Measurements from ENCODE around the gene WBP4.

DNA sequence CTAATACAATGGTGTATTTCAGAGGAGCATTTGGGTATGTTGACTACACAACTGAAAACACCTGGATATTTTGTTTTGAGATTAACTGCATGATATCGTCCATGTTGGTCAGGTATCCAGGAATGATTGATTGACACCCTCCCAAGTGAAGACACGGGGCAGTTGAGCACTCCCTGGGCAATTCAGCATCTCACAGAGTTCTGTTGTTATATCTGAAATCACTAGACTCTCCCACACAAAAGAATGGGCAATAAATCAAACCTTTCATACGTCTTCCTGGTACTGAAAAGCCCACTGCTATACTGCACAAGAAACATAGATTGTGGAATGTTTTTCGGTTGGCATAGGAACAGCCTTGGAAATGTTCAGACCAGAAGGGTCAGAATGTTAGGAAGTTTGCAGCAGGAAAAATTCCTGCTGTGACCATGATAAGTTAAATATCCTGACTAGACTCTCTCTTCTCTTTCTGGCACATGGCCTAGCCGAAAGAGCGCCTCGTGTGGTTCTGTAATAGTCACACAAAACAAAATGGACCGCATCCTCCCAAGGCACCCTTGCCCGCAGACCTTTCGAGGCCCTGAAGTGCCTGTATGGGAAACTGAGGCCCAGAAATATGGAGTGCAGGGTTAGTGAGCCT, 427.1 kb downstream of the COG6 start:
- PRO-cap = no peak
- RAMPAGE, long total RNA, 4 experiments = no peak in any of the 4 experiments

DNA sequence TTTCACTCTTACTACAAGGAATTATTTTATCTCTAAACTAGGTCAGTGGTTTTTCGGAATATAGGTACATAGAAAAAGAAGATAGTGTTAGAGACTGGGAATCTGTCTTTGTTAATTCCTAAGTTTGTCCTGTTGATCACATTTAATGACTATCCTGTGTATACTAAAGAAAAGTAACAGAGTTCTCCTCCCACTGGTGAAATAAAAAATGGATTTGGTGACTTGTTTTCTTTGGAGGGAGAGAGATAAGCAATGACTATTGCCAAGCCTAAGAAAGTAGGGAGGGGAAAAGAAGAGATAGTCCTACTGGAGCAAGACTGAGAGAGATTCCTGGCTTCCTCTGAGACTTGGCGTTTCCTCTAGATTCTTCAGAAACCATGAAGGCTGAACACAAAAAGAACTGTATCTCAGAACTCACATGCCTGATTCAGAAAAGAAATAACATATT, 406.6 kb downstream of the FOXO1 start:
- PRO-cap = no peak
- RAMPAGE, long total RNA, 4 experiments = no peak in any of the 4 experiments

- PRO-cap = no peak
- RAMPAGE, long total RNA, 4 experiments = no peak in any of the 4 experiments
These were observed 397.3 kb downstream of the FOXO1 start for GRCh38 chr13:40269052-40269708.

GRCh38 chr13:40343402-40344011, 322.9 kb downstream of the FOXO1 start:
- PRO-cap = no peak
- RAMPAGE, long total RNA, 4 experiments = no peak in any of the 4 experiments

GRCh38 chr13:40402858-40403456, 263.5 kb downstream of the FOXO1 start:
- PRO-cap = no peak
- RAMPAGE, long total RNA, 4 experiments = no peak in any of the 4 experiments

DNA sequence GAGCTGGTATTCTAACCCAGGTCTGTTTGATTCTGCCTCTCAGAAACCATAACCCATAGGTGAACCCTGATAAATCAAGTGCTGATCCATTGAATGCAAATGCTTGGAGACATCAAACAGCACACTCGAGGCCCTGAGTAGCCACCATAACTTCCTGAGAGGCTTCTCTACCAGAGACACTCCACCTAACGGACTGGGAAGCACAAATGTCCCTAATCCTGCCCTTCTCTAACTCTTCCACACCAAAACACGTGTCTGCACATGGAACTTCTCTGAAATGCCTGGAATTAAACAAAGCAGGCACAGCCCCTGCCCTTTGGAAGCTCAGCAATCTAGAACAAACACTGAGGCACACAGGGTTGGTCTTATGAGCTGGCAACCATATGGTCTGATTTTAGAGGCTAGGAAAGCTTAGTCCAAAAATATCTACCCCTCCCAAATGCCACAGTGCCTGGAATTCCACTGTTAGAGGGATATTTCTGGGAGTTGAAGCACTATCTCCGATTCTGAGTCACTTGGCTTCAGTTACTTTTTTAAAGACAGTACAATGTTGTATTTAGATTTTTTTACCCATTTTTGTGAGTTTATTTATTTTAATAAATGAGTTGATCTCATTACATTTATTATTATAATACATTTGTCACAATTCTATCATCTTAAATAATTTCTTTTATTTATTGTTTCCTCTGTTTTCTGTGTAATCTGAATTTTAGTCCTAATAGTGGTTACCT, 189.8 kb downstream of the FOXO1 start:
- PRO-cap = no peak
- RAMPAGE, long total RNA, 4 experiments = no peak in any of the 4 experiments

DNA sequence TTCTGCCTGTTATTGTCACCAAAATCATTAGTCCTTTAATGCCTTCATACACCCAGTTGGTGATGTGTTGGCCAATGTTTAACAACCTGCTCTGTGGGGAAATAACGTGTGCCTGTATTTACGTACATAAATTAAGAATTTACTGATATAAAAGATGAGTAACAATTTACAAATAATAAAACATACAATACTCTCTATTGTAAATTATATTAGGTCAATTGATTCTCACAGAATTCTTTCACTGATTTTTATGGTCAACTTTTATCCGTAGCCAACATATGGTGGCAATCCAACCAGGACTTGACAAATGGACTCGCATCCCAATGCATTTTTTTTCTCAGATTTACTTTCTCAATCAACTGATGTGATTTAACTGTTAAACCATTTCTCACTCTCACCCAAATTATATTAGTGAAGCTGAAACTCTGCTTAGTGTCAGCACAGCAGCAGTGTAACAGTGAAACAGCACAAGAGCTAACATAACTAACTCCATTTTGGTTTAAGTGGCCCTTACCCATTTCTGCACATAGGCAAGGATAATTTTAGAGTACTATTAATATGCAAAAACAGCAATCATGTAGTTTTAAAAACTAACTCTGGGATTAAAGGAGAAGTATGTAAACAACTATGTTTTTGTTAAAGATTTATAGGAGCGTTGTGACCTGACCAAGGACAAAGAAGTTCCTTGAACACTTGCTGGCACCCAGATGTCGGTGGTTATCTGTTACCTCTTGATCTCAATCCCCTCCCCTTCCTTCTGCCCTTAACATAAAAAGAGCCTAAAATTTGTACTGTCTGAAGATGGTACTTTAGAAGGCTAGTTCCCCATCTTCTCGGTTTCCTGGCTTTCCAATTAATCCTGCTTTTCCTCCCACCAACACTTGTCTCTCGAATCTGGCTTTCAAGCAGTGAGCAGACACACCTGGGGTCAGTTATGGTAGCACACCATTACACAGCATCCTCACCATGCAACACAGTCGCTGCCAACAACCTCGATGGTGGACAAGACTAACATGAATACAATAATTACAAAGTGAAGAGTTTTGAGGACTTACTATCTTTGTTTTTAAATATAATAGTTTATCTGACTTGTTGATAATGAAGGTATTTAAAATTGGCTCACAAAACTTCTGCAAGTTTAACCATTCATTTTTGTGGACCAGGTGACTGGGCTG, 114.9 kb downstream of the FOXO1 start:
- PRO-cap = no peak
- RAMPAGE, long total RNA, 4 experiments = no peak in any of the 4 experiments

- PRO-cap = no peak
- RAMPAGE, long total RNA, 4 experiments = no peak in any of the 4 experiments
These were observed 14.6 kb downstream of the FOXO1 start for GRCh38 chr13:40651643-40652462.

DNA sequence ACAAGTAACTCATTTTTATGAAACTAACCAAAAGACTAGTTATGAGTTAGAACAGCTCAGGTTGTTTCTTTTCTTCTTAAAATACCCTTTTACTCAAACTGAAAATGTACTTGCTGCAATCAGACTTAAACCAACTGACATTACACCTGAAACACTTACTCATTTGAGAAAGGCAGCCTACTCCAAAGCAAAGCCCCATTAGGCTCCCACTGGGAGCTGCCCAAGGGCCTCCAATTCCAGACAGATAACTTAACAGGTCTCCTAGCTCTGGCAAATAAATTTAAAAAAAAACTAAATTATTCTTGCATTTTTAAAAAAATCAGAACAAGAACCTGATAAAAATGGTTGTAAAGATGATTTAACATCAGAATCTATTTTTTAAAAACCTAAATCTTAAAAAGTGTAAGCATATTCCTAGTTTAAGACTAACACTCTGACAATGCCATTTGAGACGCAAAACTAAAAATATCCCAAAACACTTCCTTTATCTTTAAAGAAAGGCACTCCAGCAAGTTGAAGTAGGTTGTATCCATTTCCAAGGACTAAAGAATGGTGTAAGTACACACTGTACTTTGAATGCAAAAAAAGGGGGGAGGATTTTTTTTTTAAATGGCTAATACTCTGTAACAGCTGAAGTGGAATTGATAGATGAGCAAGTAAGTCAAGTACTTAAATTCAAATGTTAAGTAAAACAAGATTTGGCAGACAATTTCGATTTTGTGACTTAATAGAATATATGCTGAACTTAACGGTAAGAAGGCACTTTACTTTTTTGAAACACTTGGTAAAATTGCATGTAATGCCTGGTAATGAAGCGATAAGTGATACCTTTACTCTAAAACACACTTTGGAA, 3.3 kb downstream of the FOXO1 start:
- PRO-cap = no peak
- RAMPAGE, long total RNA, 4 experiments = no peak in any of the 4 experiments

DNA sequence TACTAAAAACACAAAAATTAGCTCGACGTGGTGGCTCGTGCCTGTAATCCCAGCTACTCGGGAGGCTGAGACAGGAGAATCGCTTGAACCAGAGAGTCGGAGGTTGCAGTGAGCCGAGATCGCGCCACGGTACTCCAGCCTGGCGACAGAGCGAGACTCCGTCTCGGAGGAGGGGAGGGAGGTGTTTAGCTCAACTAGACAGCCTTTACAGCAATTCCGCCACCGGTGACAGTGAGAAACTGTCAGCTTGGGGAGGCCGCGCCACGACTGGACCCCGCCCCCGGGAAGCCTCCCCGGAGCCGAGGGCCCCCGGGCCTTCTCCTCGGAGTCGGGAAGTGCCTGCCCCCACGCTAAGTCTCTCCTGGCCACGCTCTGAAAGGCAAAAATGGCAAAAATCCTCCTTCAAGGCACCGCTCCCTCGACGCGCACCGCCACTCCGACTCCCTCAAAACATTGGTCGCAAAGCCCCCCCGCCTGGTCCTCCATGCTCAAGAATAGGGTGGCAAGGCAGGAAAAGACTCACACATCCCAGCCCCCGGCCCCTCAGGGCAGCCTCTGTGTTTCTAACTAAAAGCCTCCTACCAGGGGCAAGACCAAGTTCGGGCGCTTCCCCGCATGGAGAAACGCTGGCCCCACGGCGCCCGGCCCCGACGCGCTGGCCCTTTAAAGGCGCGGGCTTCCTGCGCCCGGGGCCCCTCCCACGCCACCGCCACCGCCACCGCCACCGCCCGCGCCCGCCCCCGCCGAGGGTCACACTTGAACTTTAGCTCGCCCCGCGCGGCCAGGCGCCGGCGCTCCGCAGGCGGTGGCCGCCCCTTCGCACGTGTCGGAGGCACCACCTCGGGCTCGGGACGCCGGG, 2.1 kb downstream of the FOXO1 start:
- PRO-cap = unidirectional peak, plus-strand start at position 753 of the sequence
- RAMPAGE, long total RNA, 4 experiments = start-site peak on the plus strand in 2 of 4 experiments, centred at positions 772 to 792 of the sequence, 5 to 17 reads per replicate

DNA sequence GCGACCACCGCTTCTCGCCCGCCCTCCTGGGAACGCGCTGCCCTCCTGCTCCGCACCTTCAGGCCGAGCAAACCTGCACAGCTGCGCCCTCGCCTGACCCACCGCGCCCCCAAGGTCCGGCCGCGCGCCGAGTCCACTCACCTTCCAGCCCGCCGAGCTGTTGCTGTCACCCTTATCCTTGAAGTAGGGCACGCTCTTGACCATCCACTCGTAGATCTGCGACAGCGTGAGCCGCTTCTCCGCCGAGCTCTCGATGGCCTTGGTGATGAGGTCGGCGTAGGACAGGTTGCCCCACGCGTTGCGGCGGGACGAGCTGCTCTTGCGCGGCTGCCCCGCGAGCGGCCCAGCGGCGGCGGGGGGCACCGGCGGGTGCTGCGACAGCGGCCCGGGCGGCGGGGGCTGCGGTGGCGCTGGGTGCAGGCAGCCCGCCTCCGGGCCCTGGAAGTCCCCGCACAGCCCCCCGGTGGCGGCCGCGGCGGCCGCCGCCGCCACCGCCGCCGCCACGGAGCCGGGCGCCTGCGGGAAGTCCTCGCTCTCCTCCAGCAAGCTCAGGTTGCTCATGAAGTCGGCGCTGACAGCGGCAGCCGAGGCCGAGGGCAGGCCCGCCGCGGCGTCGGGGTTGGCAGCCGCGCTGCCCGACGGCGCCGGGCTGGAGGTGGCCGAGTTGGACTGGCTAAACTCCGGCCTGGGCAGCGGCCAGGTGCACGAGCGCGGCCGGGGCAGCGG, 836 bp downstream of the FOXO1 start:
- PRO-cap = no peak
- RAMPAGE, long total RNA, 4 experiments = no peak in any of the 4 experiments

DNA sequence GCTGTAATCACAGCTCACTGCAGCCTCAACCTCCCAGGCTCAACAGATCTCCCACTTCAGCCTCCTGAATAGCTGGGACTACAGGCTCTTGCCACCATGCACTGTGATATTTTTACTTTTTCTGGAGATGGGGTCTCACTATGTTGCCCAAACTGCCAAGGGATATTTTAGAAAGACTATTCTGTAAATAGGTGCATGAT, 90.6 kb downstream of the ELF1 start:
- PRO-cap = no peak
- RAMPAGE, long total RNA, 4 experiments = no peak in any of the 4 experiments

- PRO-cap = no peak
- RAMPAGE, long total RNA, 4 experiments = start-site peak on the minus strand in 3 of 4 experiments, at chr13:40982860-40982901 at its widest, 21 to 571 reads per replicate
These were observed 36.5 kb downstream of the ELF1 start for GRCh38 chr13:40982341-40983198.

DNA sequence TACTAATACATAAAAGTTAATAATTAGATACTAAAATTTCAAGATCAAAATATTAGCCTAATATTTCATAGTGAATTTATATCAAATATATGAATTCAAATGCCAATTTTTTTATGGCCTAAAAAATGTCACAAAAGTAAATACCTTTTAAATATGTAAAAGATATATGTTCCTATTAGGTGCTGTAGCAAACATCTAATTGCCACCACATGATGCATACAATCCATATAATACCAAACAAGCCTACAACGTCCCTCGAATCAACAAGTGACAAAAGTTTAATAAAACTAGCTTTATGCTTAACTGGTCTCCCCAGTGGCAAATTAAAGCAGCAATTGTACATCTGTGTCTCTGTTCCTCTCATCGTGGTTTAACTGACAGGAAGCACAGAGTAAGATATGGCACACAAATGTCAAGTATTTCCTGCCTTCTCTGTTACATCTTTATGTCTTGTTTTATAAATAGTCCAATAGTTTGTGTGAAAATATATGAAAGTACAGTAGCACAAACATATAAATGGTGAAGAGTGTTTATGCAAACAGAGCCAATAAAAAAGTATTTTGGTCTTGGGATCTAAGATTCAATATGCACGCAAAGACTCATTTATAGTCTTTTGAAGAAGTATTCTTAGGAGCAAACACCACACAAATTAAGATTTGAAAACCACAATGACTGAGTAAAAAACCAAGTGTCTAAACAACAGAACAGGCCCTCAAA, 14.3 kb downstream of the ELF1 start:
- PRO-cap = no peak
- RAMPAGE, long total RNA, 4 experiments = no peak in any of the 4 experiments

DNA sequence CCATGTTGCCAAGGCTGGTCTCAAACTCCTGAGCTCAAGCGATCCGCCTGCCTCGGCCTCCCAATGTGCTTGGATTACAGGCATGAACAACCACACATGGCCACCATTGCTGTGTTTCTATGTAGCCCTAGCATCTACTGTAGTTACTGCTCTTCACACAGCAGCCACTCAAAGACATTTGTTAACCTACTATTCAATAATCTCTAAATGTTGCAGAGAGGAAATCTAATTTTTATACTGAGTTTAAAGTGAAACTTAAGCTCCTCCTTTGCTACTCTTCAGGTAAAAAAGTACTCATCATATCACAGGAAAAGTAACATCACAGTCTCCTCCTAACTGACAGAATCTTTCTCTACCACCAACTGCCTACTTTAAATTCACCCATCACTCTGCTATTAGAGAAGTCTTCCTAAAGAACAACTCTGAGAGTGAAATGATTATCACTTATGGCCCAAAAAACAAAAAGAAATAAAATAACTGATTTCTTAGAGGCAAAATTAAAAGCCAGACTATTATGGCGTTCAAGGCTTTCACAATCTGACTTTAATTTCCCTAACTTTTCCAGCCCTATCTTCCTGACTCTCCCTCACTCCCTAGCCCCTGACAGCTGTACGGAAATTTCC, 5.6 kb upstream of the ELF1 start:
- PRO-cap = no peak
- RAMPAGE, long total RNA, 4 experiments = no peak in any of the 4 experiments

DNA sequence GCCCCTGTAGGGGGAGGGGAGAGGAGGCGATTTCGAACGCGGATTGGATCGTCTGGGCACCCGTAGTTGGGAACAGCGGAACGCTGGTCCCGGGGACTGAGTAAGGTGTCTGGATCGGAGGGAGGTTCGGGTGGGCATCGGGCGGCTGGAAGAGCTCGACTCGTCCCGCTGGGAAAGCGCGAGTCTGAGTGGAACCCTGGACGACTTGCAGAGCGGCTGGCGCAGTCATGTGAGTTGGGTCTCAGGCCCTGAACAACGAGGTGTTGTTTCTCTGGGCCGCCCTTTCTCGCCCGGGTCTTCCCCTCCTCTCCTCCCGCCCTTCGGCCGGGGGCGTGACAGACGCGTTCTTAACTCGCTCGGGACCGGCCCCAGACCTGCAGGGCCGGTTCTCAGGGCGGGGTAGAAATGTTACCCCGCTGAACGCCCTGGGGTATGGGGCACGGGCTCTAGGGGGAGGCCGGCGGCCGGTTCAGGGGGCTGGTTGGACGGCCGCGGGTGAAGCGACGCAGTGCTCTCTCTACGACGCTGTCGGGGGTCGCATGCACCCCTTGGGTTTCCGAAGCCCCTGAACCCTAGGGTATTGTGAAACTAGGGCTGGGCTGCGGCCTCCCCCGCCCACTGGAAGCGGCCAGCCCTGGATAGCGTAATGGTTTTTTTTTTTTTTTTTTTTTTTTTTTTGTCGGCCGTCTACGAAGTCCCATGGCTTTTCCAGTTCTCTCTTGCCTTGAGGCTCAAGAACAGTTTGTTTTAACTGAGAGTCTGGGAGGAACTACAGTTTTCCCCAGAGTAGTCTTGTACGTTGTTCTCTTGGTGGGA, at the start of gene WBP4:
Gene WBP4 (plus strand): TSS at position 63 of the 816 bp plus-strand sequence.
- PRO-cap = bidirectional peak, plus-strand start at position 112 of the sequence, minus-strand start outside the sequence
- RAMPAGE, long total RNA, 4 experiments = start-site peak on the plus strand in 4 of 4 experiments, centred at positions 93 to 133 of the sequence, 144 to 559 reads per replicate

GRCh38 chr13:41355838-41356687, 45.0 kb downstream of the NAA16 start:
- PRO-cap = no peak
- RAMPAGE, long total RNA, 4 experiments = no peak in any of the 4 experiments

- PRO-cap = no peak
- RAMPAGE, long total RNA, 4 experiments = no peak in any of the 4 experiments
These were observed 40.0 kb upstream of the RGCC start for GRCh38 chr13:41417327-41417701.

- PRO-cap = no peak
- RAMPAGE, long total RNA, 4 experiments = no peak in any of the 4 experiments
These were observed 6.5 kb downstream of the RGCC start for GRCh38 chr13:41463890-41464186.

DNA sequence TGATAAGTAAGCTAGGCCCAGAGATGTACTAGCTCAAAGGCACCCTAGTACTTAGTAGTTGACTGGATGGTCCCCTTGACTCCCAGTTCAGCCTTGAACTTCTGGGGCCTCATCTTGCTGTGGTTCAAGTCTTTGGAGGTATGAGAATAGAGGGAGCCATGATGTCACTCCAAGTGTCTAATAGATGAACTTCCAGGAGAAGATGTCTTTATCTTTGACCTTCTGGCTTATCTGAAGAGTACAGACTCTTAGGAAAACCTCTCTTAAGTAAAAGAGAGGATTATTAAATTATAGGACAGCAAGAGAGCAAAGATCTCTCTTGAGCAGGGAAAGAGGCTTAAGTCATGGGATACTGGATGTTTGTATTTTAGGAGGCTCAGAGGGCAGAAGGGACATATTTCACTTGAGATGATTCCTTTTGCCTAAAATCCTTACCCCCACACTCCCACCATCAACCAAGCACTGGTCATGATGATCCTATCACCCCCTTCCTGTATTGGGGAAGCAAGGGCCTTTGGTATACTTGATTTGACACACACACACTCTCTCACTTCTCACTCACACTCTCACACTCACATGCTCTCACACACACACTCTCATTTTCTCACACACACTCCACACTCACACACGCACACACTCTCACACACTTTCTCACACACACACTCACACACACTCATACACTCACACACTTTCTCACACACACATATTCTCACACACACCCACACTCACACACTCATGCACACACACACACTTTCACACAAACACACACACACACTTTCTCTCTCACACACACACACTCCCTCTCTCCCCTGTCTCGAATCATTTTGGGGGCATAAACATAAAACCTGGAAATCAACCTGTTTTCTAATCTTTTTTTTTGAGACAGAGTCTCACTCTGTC, 8.4 kb downstream of the RGCC start:
- PRO-cap = no peak
- RAMPAGE, long total RNA, 4 experiments = no peak in any of the 4 experiments

Data from omental fat pad (tissue), 4 donors.